Paraaortic lymph node (tissue), 1 donor: ENCODE measurements around a stretch of chr1.

GRCh38 chr1:200895777-200896497 is 1.2 kb downstream of the INAVA start:
- PRO-cap: no peak

DNA sequence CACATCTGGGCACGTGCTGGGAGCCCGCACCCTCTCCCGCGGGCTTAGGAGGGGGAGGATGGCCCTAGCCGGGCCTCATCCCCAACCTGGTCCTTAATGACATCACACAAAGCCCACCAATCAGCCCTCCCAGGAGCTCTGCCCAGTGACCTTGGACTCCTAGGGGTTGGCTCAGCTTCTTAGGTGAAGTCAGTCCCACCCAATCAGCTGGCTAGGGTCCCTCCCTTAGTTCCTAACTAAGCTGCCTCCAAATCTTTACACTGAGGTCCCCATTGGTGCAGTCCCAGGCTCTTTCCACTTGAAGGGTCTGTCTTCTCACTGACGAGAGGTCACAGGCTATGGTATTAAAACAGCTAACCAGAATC is 9.0 kb downstream of the KIF21B start:
- PRO-cap: no peak

DNA sequence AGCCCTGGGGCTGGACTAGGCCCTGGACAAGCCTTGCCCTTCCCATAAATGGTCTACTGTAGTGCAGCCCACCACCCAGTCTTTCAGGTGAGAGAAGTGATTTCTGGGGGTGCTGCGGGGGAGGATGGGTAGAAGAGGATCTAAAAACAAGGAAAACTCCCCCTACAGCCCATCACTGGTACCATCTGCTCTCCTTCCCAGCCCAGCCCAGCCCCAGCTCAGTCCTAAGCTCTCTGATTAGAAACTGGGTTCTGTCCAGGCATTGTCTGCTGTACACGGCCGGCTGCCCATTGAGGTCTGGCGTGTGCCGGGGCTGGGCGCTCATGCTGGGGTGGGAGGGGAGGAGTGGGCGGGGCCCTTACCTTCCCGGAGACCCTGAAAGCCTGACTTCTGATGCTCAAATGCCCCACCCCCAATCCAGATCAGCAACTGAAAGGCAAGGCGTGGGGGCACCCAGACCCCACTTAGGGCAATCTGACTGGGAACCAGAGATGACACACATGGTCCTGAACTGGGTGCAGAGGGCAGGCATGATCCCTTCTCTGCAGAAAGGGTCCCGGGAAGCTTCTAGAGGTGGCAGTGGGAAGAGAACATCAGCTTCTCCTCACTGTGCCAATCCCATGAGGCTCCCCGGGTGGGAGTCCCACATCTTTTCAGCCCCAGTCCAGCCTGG is 2.4 kb downstream of the KIF21B start:
- PRO-cap: no peak

GRCh38 chr1:201028235-201029008 is 4.9 kb upstream of the KIF21B start:
- PRO-cap: no peak

- PRO-cap: no peak
Measured at GRCh38 chr1:201266526-201267160, 16.7 kb upstream of the PKP1 start.

- PRO-cap: no peak
Measured at GRCh38 chr1:201403724-201404188, 4.6 kb upstream of the LAD1 start.

DNA sequence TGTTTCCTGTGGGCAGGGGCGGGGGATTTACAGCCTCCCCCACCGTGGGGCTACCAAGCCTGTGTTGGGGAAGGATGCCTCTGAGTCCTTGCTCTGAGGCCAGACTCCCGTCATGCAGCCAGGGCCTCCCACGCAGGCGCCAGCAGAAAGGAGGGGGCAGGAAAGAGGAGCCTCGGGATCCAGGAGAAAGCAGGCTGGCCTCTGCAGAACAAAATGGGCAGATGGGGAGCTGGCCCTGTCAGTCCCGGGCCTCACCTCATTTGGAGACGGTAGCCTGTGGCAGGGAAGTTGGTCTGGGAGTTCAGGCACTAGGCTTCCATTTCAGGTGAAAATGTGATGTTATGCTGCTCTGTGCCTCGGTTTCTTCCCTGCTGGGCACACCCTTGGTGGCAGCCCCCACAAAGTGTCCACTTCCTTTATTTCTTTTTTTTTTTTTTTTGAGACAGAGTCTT is 17.9 kb downstream of the PHLDA3 start:
- PRO-cap: unidirectional peak, plus-strand start at position 206 of the sequence

GRCh38 chr1:201483792-201484926 is 15.2 kb upstream of the PHLDA3 start:
- PRO-cap: no peak

DNA sequence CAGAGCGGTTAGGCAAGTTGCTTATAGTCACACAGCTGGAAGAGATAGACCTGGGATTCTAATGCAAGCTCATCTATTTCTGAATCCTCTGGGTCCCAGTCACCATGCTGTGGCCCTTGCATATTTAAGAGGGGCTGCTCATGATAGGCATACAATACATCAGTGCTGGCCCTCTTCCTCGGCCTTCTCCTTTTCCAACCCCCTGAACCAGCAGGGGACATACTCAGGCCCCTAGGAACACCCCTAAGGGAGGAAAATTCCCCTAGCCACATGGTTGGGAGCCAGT is 7.0 kb downstream of the CSRP1 start:
- PRO-cap: no peak

GRCh38 chr1:201504273-201504848 is 2.6 kb downstream of the CSRP1 start:
- PRO-cap: no peak

DNA sequence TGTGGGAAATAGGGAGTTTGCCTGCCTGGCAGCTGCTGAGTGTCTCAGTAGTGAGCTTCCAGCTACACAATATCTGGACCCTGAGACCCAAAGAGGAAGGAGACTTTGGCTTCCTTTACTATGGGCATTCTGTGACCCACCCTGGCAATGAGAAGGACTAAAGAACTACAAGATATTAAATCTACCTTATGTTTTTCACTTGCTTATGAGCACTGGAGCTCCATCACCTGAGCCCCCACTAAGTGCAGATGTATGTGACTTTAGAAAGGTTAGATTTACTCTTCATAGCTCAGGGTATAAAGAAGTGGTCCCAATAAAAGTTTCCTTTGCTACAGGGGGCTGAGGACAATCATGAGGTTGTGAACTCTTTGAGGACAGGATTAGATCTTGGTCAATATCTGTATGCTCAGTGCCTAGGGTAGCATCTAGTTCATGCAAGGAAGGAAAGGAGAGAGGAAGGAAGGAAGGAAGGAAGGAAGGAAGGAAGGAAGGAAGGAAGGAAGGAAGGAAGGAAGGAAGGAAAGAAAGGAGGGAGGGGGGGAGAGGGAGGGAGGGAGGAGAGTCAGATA is 9.5 kb upstream of the CSRP1 start:
- PRO-cap: no peak

- PRO-cap: no peak
Measured at GRCh38 chr1:201534871-201535505, 3.9 kb upstream of the NAV1 start.

- PRO-cap: no peak
Measured at GRCh38 chr1:201613975-201614662, 75.2 kb downstream of the NAV1 start.

- PRO-cap: no peak
Measured at GRCh38 chr1:201656148-201656511, 117.2 kb downstream of the NAV1 start.

- PRO-cap: no peak
Measured at GRCh38 chr1:201696142-201696798, 132.7 kb upstream of the IPO9 start.

DNA sequence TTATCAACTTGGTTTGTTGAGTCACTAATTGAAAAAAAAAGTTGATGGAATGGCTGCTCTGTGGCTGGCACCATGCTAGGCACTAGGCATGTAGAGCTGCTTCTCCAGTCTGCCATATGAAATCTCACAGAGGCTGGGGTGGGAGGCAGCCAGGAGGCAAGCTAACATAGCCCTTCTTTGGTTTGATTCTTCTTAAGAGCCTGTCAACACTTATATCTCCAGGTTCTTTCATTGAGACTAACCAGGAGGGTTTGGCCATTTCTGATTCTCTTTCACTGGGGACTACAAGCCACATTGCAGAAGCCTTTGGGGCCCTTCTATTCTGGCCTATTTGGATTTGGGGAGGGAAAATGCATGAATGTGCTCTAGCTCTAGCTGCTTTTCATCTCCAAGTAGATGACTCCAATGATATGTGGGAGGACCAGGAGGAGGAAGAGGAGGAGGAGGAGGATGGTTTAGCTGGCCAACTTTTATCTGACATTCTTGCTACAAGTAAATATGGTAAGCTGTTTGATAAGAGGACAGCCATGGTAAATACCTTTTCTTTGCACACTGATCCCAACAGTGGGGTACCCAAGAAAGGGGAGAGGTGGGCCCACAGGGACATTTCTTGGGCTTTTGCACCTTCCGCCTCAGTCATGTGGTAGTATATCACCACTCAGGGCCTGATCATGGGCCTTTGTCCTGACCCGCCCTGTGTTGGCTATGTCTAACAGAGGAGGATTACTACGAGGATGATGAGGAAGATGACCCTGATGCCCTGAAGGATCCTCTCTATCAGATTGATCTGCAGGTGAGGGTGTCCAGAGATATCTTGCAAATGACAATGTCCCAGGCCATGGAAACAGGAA is 14.0 kb upstream of the SHISA4 start:
- PRO-cap: no peak

DNA sequence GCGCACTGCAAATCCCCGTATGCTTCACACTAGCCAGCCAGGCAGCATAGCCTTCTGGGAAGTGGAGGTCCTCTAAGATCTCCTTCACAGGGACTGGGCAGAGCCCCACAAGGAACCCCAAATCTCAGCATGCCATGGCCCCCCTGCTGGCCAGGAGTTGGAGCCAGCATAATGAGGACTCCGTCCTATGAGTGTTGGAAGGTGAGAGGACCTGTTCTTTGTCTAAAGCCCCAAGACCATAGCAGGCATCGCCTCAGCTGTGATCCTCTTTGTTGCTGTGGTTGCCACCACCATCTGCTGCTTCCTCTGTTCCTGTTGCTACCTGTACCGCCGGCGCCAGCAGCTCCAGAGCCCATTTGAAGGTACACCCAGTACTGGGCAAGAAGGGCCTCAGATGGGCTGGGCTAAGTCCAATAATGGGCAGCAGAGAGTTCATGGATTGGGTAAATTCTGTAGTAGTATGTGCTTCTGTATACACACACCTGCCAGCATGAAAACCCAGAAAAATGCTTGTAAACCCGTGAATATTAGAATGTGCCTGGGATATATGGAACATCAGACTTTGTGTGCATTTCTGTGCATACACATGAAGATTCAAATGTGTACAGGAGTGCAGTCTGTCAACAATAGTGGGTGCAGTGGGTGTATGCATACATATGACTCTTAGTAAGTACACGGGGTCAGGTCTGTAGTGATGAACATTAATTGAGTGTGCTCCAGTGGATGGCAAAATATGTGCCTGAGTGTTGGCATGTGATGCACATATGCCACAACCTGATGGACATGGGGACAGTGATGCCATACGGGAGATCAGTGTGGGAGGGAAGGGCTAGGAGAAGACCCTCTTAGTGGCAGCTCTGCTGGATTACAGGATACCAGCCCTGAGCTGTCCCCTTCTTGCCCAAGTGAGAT is 1.8 kb downstream of the SHISA4 start:
- PRO-cap: no peak

- PRO-cap: no peak
Measured at GRCh38 chr1:201903818-201904277, 15.2 kb downstream of the SHISA4 start.

DNA sequence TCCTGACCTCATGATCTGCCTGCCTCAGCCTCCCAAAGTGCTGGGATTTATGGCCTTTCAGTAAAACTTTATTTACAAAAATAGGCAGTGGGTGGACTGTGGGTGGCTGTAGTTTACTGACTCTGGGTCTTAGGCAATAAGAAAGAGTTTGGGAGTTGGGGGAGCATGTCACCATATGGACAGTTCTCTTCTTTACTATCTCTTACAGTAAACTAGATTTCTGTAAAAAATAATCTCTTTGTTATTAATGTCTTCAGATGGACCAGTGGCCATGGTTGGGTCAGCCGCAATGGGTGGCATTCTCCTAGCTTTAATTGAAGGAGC is 9.8 kb downstream of the TIMM17A start:
- PRO-cap: no peak

GRCh38 chr1:202046147-202046607 is 35.8 kb downstream of the ELF3 start:
- PRO-cap: no peak